ENCODE measurements around the gene HAVCR2.

DNA sequence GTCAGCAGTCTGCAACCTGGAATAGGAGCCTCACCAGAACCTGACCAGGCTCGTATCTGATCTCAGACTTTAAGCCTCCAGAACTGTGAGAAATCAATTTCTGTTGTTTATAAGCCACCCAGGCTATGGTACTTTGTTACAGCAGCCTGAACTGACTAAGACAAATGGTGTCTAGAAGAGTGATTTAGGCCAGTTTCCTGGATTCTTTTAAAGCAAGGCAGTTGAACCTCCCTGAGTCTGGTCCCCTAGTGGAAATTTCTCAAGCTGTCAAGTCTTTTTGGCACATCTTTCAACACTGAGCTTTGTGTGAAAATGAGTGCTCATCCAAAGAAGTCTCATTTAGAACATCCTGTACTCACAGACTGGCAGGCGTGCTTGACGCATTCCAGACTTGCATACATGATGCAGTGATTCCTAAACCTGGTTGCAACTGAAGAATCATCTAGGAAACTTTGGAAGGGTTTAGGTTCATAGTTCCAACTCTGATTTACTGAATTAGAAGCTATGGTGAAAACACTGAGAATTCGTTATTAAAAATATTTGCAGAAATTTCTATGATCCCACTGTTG, 254.7 kb upstream of the PPP1R2B start:
- PRO-cap, 2 experiments, result no peak in any of the 2 experiments
- RAMPAGE, long total RNA, 5 experiments, result no peak in any of the 5 experiments

DNA sequence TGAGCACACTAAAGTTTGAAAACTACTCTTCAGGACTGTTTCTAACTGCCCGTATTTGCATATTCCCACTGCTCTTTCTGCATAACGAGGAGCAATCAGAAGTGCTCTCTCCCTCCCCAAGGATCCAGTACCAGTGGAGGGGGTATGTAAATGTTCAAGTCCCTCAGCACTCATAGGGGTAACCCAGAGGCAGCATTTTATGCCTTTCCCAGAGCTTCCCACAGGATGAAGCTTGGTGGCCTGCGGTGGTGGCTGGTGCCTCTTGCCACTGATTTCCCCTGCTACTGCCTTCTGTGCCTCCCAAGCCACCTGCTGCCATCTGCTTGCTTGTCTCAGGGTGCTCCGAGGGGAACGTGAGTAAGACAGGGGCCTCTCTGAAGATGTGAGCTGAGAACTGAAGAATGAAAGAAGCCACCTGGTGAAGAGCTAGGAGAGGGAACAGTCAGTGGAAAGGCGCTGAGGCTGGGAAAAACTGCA, 30.0 kb upstream of the PPP1R2B start:
- PRO-cap, 2 experiments, result peak in 1 of 2 experiments; most common plus-strand start position 244 of the sequence (in 1)
- RAMPAGE, long total RNA, 5 experiments, result no peak in any of the 5 experiments

GRCh38 chr5:156834915-156835353, 15.2 kb upstream of the PPP1R2B start:
- PRO-cap, 2 experiments, result no peak in any of the 2 experiments
- RAMPAGE, long total RNA, 5 experiments, result no peak in any of the 5 experiments

DNA sequence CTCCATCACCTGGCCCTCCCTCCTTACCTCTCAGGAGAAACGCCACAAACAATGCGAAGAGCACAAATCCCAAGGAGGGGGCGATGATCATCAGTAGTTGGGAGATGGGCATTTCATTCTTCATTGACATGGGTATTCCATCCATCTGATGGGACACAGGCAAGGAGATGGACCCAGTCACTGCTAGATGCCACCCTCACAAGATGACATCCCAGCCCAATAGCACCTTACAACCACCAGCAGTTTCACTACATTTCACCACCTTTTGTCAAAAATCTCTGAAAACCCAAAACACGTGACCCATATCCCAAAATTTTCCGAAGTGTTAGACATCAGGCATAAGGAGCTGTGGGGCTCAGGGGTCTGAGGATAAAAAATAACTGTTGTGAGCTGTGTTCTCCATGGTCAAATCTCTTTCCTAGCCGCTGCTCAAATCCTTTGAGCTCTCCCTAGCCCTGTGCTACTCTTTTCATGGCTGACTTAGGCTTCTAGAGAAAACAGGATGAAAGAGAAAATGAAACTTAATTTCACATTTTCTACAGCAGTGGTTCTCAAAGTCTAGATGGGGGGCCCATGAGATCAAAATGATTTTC, 40.9 kb downstream of the TIMD4 start:
- PRO-cap, 2 experiments, result no peak in any of the 2 experiments
- RAMPAGE, long total RNA, 5 experiments, result no peak in any of the 5 experiments

DNA sequence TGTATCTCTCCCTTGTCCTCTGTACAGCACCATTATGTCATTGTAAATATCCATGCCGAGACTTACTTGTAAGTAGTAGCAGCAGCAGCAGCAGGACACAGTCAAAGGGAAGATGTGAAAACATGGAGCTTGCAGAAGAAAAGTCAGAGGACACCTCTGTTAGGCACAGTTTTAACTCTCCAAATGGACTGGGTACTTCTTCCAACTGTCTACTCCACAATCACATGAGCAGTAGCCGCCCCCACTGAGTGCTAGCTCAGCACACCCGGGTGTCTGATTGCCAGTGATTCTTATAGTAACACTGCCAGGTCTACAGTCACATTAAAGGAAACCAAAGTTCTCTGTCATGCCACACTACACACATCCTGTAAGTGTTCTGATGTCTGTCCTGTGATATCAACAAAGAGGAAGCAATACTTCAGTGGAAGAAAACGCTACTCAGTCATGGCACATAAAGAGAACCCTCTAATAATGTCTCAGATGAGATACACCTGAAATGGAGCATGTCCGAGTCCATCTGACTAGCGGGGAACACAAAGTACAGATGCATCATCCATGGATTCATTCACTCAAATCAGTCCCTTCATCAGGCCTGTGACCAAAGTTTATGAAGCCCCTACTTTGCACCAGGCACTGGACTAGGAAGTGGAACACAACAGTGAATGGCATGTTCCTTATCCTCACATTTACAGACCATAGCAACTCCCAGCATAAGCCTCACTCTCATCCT, at the start of gene HAVCR2:
Gene HAVCR2, minus strand, starts transcription at position 185 of the 730 bp plus-strand sequence.
- PRO-cap, 2 experiments, result no peak in any of the 2 experiments
- RAMPAGE, long total RNA, 5 experiments, result start-site peak on the minus strand in 1 of 5 experiments, centred at position 182 of the sequence, 49 reads per replicate

- PRO-cap, 2 experiments, result no peak in any of the 2 experiments
- RAMPAGE, long total RNA, 5 experiments, result no peak in any of the 5 experiments
Observed at GRCh38 chr5:157446905-157447461, 13.0 kb upstream of the NIPAL4 start.

DNA sequence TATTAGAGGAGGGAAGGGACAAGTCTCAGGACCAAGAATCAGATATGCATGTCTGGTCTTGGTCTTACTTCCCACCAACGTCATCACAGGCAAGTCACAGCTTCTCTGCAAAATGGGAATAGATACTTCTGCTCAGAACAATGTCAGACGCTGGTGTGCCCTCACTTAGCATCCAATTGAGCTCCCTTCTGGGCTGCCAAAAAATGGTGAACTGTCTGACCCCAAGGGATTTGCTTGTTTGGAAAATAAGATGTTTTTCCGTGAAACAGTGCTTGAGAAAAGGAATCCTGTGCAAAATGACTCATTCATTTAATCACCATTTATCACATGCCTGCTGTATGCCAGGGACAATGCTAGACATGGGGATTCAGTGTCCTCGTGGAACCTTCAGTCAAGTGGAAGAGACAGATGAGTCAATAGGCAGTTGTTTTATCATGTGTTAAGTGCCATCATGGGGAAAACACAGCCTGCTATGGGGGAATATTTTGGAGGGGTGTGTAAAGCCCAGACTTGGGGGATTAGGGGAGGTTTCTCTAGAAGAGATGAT, 3.6 kb downstream of the NIPAL4 start:
- PRO-cap, 2 experiments, result no peak in any of the 2 experiments
- RAMPAGE, long total RNA, 5 experiments, result no peak in any of the 5 experiments

- PRO-cap, 2 experiments, result no peak in any of the 2 experiments
- RAMPAGE, long total RNA, 5 experiments, result no peak in any of the 5 experiments
Observed at GRCh38 chr5:157513428-157514036, 53.5 kb downstream of the NIPAL4 start.

GRCh38 chr5:157543569-157544269, 31.9 kb downstream of the ADAM19 start:
- PRO-cap, 2 experiments, result no peak in any of the 2 experiments
- RAMPAGE, long total RNA, 5 experiments, result no peak in any of the 5 experiments

GRCh38 chr5:157592444-157593426, 17.2 kb upstream of the ADAM19 start:
- PRO-cap, 2 experiments, result no peak in any of the 2 experiments
- RAMPAGE, long total RNA, 5 experiments, result no peak in any of the 5 experiments

DNA sequence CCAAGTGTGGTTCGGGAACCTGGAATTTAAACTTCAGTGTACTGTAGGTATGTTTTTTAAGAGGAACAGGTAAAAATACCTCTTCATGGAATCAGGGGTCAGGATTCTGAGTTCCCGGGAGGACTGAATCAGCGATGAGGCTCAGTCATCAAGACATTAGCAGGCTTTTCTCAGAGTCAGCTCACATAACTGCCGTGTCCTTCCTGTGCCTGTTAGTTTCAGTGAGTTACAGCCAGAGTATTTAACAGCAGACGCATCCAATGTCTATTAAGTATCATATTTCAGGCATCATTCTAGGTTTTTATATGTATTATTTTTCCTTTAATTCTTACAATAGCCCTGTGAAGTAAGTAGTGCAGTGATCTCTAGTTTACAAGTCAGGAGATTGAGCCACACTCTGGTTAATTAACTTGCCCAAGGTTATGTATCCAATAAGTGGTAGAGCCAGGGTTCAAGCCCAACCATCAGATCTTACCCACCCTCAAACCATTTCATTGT, 260.9 kb upstream of the CLINT1 start:
- PRO-cap, 2 experiments, result peak in 1 of 2 experiments; most common plus-strand start position 333 of the sequence (in 1); most common minus-strand start position 214 of the sequence (in 1)
- RAMPAGE, long total RNA, 5 experiments, result no peak in any of the 5 experiments

DNA sequence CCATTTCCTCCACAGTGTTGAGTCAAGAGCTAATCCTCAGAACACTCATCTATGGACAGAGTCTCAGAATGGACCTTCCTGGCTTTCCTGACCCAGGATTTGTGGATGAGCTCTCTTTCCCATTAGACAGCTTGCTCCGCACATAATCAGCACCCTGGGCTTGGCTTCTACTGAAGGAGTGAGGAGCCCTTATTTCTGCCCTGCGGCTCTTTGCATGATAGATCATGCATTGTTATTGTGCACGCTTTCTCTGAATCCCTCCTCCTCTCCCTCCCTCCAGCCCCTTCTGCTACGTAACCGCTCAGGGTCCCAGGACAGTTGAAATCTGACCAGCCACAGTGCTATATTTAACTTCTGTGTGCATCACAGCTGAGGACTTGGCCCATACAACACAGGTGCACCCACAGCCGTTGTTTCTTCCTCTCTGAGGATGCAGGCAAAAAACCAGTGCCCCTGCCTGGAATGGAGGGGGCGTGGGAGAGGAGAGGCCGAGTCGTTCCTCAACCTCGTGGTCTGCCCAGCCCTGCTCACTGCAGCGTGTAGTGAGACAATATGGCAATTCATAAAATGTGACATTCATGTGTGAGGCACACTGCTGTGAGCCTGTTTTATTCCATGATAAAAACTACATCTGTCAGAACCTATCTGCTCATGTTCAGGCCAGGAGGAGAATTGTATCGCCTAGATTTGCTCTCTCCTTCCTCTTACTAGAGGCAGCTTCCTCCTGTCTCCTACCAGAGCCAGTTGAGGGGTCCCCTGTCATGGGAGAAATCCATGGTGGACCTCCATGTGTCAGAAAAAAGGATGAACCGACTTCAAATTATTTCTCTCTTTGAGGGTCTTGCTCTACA, 335.7 kb upstream of the CLINT1 start:
- PRO-cap, 2 experiments, result no peak in any of the 2 experiments
- RAMPAGE, long total RNA, 5 experiments, result no peak in any of the 5 experiments

- PRO-cap, 2 experiments, result no peak in any of the 2 experiments
- RAMPAGE, long total RNA, 5 experiments, result no peak in any of the 5 experiments
Observed at GRCh38 chr5:158483520-158483766, 616.3 kb downstream of the EBF1 start.

DNA sequence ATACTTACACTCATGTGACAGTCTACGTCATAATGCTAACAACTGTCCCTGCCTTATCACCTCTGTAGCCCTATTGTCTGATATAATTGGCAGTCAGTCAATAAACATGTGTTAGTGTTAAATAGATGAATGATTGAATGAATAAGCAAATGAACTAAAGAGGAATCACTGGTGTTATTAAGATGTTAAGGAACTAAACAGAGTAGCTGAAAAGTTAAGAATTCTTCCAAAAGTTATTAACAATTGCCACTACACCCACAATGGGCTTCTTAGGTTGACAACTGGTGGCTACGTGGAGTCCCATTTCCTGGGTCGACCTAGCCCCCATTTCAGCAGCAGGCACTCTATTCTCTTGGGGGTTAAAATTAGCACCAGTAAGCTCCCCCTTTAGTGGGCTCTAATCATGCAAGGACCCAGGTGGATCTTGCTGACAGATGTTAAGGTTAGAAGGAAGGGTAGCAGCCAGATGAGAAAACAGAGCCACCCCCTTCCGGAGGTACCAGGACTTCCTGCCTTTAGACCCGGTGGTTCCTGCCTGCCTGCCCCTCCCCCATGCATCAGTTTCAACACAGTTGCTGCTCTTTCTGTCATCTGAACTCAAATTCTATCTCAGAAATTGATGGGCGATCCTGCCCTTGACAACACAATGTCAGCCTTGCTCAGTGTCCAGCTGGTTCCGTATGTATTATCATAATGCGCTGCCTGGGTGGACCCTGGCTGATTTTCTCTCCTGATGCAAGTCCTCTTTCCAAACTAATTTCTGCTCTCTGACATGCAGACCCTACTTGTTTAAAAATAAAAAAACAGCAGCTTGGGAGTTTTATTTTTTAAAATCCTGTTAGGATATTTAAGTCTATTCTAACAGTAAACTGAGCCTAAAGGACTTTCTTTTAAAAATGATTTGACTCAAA, 287.4 kb downstream of the EBF1 start:
- PRO-cap, 2 experiments, result no peak in any of the 2 experiments
- RAMPAGE, long total RNA, 5 experiments, result no peak in any of the 5 experiments

GRCh38 chr5:158881680-158882181, 218.0 kb downstream of the EBF1 start:
- PRO-cap, 2 experiments, result no peak in any of the 2 experiments
- RAMPAGE, long total RNA, 5 experiments, result no peak in any of the 5 experiments

DNA sequence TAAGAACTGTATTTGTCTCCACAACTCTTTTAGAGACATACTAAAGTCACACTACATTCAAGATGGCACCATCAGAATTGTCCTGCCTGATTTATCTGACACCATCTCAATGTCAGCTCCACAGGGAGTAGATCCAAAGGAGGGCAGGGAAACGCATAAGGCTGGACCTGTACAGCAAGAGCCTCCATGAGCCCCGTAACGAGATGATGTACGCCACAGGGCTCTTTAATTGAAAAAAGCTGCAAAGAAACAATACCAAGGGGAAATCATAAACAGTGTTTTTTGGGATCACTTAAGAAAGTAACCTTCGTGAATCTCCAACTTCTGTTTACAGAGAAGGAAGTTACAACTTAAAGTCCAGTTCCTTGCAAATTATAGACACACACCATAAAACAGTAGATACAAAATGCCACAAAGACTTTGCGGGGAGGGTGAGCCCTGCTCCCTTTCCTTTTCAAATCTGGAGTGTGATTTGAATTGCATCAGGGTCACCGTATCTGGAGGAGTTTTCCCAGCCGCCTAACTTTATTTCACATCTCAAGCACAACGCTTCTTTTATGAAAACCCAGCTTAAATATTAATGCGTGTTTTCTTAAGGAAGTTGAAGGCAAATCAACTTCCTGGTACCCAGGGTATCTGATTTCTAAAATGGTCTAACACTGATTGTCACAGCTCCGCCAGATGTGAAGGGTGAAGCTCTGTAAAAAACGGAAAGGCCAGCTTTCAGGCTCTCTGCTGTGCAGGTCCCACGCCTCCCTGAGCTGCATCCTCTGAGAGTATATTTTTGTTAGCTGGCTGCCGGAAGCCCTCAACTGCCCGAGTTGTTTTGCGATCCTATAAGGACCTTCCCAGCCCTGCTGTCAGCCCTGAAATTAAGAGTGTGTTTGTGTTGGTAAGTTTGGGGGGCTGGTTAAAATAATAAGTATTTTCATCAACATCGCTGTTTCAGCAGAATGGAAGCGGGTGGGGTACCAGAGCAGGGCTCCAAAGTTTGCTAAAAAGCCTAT, 88.8 kb downstream of the EBF1 start:
- PRO-cap, 2 experiments, result peak in 1 of 2 experiments; most common minus-strand start position 462 of the sequence (in 1)
- RAMPAGE, long total RNA, 5 experiments, result no peak in any of the 5 experiments

DNA sequence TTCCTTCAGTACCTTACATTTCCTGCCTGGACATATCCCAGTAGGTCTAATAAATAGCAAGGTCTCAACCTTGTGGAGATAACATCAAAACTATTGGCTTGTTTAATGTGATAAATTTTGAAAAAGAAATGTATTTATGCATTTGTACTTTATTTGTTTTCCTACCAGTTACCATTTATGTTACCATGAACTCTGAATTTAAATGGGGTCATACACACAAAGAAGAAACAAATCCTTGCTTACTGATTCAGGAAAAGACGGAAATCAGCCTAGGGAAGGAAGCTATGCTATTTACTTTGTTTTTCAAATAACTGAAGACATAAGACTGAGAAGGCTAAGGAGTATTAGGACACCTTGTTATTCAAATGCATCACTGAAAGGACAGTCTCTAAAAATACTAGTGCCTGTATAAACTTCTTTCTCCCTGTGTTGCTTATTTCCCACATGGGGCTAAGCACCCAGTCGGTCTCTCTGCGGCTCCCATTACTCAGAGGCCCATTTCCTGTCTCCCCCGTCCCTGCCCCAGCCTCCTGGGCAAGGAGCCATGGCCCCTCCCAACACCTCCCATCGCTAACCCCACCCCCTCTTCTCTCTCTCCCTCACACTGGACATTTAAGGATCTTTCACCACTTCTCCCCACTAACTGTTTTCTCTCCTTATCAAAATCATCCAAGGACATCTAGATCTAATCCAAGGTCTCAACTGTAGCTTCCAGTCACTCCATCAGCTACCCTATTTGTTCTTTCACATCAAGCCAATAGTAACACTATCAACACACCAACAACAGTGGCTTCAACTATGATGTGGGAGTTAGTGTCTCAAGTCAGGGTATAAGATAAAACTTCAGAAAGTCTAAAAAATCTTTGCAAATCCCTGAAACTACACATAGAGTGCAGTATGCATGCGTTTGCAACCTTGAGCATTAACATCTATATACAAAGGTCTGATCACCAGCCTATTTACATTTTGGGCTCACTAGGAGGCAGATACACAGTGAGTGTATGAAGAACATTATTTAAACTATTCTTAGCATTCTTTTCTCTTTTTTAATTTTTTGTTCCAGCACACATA, 81.9 kb downstream of the EBF1 start:
- PRO-cap, 2 experiments, result peak in 1 of 2 experiments; most common plus-strand start position 611 of the sequence (in 1); most common minus-strand start position 485 of the sequence (in 1)
- RAMPAGE, long total RNA, 5 experiments, result no peak in any of the 5 experiments

- PRO-cap, 2 experiments, result no peak in any of the 2 experiments
- RAMPAGE, long total RNA, 5 experiments, result no peak in any of the 5 experiments
Observed at GRCh38 chr5:159052266-159052671, 47.4 kb downstream of the EBF1 start.

DNA sequence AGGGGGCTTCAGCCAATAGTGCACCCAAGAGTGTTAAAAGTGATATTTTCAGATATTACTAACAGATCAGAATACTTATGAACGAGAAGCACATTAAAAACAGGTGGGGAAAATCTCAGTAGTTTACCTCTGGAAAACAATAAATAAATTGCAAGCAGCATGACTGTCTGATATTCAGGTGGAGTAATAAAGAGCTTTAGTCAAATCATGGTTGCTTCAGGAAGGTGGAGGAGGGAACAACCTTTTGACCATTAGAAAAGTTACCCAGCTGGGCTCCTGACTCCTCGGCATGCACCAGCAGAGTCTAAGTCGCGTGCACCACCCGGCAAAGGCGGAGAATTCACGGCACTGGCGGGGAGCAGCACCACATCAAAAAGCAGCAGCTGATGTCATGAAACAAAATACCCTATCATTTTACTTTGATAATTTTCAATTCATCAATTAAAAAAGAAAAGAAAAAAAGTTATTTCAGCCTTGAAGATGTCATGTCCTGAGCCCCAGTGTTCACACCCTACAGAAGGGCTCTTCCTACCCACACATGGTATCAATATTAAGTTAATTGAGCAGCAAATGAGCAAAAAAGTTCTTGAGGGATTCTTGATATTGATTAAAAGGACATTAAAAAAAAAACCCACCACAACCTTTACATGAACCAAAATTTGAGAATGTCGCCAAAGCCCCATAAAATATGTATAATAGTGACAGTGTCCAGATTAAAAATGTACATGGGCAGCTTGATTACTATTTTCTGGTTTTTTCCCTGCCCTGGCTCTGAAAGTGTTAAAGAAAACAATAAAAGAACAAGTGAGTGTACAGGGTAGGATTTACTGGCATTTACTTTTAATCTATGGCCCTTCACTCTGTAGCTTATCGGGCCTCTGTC, 34.4 kb downstream of the EBF1 start:
- PRO-cap, 2 experiments, result no peak in any of the 2 experiments
- RAMPAGE, long total RNA, 5 experiments, result no peak in any of the 5 experiments

GRCh38 chr5:159100923-159101490, 1.3 kb upstream of the EBF1 start:
- PRO-cap, 2 experiments, result no peak in any of the 2 experiments
- RAMPAGE, long total RNA, 5 experiments, result no peak in any of the 5 experiments